Ileum (tissue), 1 donor: ENCODE measurements around the genes CARNMT1, PCSK5 and FOXB2.

DNA sequence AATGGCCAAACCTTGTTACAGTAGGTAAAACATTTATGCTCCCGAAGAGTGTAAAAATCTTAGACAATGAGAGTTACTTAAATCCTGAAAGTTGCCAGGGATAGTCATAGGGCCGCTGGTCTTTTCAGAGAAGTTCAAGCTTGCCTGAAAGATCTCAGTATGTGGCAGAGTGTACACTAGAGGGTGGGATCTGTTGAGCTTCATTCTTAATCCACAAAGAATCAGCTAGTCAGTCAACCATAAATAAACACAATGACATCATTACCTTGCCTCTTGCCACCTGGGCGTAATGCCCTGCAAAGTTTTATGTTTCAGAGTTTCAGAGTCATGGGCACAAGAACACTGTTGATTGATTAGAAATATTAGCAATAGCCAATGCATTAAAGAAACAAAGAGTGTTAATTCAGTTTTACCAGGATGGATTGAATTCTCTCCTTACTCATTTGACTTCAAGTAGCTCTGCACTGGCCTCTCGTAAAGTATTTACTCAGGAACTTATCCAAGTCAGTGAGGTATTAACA, 14.4 kb upstream of the ANXA1 start:
- PRO-cap, result no peak

DNA sequence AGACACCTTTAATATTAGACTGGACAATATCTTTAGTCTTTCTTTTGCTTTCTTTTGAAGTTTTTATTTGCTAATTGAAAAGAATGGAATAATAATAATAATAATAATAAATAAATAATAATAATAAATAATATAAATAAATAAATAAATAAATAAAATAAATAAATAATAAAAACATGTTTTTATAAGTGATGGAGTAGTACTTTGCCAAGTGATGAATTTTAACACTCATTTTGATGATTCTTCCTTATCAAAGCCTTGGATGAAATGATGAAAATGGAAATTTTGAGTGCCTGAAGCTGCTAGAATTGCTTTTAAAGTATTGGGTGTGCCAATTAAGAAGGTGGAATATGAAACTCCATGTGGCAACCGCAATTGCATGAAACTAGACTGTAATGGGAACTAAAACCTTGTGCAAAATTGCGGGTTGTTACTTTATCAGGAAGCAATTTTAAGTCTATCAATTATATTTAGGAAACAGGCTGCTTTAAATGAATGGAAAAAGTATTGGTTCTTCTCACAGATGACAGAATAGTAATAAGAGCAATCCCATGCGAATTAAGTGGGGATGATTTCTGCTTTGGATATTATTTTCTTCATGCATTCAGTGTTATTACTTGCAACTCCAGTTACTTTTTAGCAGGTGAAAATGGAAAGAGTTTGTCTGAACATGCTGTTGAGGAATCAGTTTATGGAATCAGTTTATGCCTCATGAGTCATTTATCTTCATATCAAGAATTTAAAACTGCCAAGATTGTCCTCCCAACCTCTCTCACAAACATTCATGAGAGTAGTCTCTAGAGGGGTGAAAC, 4.6 kb downstream of the ANXA1 start:
- PRO-cap, result no peak

DNA sequence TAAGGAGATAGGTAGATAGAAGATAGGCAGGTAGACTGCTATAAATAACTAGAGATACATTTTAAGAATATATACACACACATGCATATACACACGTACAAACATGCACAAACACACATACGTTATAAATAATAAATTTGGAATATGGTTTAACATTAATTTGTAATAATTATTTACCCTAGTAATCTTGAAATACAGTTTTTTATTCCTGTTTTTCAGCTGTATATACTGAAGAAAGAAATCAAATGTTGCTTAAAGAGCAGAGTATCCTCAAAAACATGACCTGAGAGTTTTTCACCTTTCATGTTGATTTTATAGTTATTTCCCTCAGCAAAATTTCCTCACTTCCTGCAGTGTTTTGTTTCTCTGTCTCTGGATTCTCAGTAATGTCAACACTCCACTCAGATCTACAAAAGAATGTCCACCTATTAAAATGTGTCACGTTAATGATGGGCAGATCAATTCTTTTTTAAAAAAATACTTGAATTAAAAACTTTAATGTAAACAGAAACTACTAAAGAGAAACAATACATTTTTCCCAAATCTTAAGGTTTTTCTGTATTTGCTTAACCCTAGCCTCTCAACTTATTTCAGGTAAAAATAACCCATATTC, 398.3 kb downstream of the ANXA1 start:
- PRO-cap, result no peak

DNA sequence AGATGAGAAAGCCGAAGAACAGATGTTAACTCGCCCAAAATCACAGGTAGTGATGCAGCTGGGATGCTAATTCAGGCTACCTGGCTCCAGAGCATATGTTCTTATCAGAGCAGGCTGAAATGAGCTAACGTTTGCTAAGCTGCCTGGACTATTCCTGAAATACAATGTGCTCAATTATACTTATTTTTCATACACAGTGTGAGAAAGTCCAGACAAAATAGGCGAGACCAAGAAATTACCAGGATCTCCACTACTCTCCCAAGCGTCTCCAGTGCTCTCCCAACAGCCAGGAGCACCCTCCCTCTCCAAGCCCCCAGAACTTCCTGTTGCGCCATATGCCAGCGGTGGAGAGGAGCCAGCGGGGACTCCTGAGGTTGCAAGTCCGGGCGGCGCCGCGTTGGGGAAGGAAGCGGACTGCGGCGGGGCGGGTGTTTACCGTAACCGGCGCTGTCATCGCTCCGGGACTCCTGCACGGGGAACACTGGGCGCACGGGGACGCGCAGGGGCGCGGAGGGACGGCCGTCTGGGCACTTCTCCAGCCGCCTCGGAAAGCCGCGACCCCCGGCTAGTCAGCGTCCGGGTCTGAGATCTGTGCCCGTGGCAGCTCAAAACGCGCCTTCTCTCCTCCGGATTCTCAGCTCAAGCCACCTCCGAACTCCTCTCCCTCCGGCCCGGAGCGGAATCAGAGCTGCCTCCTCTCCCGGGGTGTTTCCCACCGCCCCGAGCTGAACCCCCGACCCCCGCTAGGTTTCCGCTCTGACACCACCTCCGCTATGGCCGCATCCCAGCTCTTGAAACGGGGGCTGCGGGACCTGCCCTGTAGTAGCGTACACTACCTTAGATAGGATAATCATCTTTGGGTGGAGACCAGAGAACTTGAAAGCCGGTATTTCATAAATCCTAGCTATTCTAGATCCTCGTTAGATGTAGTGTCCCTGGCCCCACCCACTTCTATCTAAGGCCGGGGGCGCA, 640 bp downstream of the TRPM6 start:
- PRO-cap, result bidirectional peak, plus-strand start at position 379 of the sequence, minus-strand start at position 311 of the sequence

GRCh38 chr9:74981874-74982731, 29.4 kb upstream of the C9orf40 start:
- PRO-cap, result no peak

- PRO-cap, result bidirectional peak, plus-strand start at chr9:75028639, minus-strand start at chr9:75028388
These were observed at the start of gene CARNMT1 for GRCh38 chr9:75027994-75028882. Gene CARNMT1 (minus strand): TSS chr9:75028293.

DNA sequence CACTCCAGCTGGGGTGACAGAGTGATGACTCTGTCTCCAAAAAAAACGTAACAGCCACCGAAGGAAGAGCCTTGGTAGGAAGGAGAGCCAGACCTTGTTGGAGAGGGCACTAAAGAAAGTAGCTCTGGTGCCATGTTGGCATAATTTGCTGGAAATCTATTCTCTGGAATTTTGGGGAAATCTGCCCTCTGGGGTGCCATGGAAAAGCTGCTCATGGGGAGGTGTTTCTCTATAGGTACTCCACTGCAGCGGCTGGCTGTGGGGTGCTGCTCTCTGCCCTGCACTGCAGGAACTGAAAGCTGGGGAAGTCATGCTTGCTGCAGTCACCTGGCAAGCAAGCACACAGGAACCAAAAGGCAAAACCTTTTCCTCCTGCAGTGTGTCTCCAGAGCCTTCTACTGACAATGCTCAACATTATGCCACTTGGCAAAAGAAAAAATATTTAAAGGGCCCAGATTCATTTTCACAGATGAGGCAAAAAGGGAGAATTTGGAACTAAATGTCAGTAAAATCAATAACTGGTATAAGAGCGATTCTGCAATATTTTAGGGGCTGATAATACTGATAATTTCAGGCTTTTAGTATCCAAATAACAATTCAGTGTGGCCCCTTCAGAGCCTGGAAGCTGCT, 25.8 kb upstream of the CARNMT1 start:
- PRO-cap, result no peak

DNA sequence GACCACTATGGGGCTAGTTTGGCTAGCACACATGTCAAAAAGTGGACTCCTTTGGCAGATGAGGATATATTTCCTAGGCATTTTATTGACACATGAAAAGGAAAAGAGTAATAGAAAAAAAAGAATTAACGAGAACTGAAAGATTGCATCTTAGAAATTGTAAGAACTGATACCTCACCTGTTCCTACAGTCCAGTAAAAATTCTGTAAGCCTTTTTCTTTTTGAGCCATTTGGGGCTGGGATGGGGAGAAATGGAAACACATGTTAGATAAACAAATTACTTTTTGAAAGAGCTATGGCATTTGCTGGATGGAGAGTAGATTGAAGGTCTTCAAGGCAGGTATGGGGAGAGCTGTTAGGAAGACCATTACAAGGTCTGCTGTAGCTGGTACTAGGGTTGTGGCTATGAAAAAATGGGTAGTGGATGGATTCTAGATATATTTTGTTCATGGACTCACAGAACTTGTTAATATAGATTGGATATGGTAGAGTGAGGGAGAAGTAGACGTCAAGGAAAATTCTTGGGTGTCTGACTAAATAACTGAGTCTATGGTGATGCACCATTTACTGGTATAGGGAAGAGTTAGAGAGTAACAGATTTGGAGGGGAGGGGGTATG, 84.2 kb downstream of the OSTF1 start:
- PRO-cap, result no peak

DNA sequence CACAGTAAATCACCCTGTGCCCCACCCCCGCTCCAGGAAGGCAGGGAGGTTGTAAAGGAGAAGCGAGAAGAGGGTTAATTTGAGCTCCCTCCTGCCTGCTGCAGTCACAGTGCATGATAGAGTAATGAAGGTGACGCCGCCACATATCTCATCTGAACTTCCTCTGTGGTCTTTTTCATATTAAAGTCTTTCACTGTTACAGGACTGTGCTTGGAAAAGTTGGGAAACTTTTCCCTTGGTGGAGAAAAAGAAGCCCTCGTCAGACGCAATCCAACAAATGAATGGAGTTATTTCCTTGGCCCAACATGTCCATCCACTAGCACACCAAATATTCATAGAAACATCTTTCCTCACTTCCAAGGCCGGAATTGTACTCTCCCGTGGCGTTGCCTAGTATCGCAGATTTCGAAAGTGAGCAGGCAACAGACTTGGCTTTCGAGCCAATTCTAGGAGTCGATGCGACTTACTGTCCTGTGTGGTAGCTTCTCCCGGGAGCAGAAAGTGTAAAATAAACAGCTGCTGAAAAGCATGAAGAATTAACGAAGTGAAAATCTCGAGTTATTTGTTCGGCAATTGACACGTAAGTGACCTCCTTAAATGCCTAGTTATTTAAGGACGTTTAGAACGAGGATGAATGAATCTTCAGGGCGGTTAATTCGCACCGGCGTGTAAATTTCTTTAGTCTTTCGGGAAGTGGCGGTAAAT, 622 bp upstream of the PCSK5 start:
- PRO-cap, result unidirectional peak, plus-strand start at position 402 of the sequence; unidirectional peak, plus-strand start at position 449 of the sequence

GRCh38 chr9:75890404-75890774, at the start of gene PCSK5:
Gene PCSK5 (plus strand): TSS chr9:75890673.
- PRO-cap, result bidirectional peak, plus-strand start at chr9:75890680, minus-strand start at chr9:75890475

DNA sequence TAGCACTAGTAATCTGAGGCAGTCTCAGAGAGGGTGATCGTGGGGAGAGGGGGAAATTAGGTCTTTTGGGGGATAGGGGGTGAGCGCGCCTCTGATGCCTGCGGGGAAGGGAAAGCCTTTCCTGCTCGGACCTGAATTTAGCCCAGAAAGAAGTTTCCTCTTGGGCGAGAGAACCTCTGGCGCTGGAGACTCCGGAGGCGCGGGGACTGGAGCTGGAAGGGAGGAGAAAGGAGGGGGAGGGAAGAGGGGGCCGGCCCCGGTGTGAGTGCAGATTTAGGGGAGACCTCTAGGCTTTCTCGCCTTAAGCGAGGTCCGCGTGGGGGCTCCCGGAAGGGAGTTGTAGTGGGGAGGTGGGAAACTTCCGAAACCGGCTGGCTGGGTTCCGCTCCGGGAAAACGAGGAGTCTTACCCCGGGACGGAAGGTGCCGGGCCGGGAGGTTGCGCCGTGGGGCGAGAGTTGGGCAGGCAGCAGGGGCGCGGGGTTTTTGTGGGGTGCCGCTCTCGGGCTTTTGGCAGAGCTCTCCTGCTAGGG, 1.3 kb downstream of the PCSK5 start:
- PRO-cap, result bidirectional peak, plus-strand start at position 401 of the sequence, minus-strand start at position 190 of the sequence

DNA sequence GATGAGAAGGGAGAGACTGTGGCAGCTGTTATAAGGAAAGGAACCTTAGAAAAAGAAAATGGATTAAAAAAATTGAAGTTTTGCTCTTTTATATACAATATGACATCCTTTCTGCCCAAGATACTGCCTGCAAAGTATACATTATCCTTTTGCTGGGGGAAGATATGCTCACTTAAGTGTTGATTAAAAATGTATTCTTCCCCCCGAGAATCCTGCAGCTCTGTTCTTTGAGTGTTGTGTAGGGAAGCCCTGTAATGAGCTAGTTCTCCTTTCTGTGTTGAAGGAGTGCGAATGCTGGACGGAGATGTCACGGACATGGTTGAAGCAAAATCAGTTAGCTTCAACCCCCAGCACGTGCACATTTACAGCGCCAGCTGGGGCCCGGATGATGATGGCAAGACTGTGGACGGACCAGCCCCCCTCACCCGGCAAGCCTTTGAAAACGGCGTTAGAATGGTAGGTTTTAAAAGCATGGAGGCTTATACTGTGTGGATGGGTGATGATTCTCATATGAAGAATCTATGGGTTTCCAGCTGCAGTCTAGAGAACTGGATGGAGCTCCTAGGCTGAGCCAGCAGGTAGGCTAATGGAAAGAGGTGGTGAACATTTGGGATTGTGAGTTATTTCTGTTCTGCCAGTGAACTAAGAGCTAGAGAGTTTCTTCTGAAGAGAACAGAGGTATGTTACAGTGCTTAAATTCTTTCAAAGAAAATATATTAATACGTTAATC, 181.1 kb downstream of the PCSK5 start:
- PRO-cap, result no peak

DNA sequence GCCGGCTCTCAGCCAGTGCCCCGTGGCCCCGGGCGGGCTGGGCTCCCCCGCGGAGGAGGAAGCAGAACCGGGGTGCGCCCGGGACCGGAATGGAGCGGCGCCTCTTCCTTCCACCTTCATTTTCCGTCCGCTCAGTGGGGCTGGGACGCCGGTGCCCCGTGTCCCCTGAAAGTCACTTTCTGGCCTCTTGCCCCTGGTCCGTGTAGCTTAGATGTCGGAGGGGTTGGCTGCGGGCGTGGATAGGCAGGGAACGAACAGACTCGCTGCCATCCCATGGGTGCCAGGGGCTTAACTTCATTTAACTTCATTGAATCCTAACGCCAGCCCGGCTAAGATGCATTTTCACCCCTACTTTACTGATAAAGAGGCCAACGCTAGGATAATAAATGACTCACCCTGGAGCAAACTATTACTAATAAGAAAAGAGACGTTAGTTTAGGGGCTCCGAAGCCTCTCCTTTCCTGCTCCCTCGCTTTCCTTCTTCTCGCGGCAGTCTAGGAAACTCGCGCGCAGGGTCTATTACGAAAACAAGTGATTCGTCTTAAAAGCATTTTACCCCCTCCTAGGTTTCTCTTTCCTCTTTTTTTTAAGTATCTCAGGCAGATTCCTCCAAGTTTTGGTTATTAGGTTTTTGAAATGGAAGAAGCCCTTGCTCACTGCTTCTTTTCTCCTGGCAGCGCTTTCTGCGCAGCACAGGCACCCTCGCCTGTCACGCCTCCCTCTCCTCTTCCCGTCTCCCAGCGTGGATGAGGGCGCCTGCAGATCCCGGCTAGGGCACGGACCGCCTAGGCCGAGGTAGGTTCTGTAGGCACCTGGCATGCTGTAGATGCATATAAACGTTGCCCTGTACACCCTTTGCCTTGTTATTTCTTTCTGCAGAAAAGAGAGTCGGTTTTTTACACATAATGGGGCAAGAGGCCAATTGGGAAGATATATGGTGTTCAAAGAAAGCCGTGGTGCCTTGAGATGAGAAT, 688 bp downstream of the GCNT1 start:
- PRO-cap, result unidirectional peak, plus-strand start at position 70 of the sequence; bidirectional peak, plus-strand start at position 761 of the sequence, minus-strand start at position 737 of the sequence

DNA sequence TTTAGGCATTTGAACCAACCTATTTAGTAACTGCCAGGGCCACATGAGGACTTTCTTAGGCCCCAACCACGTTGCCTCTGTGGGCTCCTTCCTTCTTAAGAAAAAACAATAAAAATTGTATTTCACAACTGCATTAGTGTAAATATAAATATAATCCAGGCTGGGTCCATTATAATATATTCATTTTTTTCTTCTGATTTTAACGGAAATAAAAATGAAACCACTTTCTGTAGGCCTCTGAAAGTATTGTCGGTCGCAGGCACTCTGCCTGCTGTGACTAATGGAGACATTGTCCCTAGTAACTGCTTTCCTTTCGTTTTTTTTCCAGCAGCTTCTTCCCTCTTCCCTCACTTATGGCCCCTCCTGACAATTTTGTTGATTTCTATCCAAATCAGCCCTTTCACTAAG, 71.7 kb downstream of the GCNT1 start:
- PRO-cap, result no peak

DNA sequence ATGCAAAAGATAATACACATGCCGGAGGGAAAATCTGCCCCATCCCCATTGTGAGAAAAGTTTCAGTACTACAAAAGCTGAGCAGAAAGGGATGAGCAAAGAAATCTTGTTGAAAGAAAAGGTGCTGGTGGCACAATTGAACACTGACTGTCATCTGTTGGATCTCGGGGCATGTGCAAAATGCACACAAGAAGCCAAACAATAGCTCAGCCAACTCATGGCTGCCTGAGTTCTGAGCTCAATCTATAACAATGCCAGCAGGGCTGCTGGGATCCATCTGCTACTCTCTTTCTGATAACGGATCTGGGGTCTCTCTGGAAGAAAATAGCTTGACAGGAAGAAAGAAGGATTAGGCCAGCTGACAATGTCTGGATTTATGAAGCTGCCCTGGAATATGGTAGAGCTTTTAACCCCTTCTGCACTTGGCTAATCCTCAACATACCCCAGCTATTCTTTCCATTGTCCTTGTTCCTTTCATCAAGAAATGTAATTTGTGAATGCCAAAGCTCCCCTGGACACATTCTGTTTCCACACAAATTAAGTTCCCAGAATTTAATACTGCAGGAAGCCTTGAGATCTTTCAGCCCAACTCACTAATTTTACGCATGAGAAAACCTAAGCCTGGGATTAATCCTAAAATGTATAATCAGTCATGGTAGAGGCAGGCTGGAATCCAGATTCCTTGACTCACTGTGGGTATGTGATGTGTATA, 204.5 kb downstream of the PRUNE2 start:
- PRO-cap, result no peak

DNA sequence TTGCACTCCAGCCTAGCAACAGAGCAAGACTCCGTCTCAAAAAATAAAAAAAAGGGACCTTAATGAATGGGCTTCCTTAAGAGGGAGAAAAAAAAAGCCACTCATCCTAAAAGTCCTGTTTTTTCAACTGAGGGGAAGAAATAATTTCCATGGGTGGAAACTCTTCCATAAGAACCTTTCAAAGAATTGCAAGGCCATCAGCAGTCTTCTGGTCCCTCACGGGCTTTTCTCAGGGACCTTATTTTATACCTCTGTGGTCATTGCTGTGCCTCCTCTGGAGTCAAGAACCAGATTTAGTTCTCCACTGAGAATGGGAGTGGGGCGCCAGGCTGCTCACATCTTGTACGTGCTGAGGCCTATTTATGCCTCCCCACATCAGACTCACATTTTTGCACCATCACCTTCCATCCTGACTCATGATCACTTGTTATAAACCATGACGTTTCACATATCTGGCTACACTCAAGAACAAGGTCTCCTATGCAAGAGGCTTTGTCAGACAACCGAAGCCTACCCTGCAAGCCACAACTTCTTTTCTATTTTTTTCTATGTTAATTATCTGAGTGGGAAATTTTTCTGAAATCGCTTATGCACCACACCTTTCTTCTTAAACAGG, 10.8 kb downstream of the PRUNE2 start:
- PRO-cap, result no peak

DNA sequence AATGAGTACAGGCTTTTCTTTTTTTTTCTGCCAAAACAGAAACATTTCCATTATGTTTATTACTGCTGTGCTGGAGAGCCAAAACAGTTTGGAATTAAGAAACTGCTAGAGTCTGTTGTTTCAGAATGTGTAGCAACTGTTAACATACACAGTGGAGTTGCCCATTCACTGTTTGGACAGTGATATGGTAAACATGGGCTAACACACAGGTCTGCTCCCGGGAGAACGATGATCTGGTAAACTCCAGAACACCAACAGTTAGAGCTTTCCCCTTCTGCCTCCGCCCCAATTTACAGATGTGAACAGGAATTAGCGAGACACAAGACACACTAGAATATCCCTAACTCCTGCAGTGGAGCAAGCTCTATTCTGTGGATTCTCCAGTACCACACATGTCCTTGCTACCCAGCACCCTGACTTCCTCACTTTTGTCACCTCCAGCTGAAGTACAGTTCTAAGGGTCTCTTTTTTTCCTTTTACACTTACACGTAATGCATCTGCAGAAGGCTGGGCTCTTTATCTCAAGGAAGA, 771 bp downstream of the PRUNE2 start:
- PRO-cap, result no peak

DNA sequence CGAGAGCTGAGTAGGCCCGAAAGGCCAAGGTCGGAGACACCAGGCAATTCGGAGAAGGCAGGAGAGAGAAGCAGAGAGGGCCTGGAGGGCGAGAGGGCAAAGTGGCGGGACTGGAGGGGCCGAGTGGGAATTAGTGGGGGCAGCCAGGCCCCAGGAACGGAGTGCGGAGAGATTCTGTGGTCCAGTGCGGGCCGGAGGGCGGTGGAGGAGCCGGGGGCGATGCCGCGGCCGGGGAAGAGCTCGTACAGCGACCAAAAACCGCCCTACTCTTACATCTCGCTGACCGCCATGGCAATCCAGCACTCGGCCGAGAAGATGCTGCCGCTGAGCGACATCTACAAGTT, at the start of gene FOXB2:
FOXB2 (plus strand) TSS at position 220 of the 344 bp plus-strand sequence.
- PRO-cap, result no peak

- PRO-cap, result no peak
These were observed 82.1 kb downstream of the VPS13A start for GRCh38 chr9:77259501-77259787.

GRCh38 chr9:77901121-77902132, 130.2 kb downstream of the GNAQ start:
- PRO-cap, result no peak